ENCODE measurements around the genes RHOG, HBE1, UBQLN3, OR52B6 and OVCH2.

DNA sequence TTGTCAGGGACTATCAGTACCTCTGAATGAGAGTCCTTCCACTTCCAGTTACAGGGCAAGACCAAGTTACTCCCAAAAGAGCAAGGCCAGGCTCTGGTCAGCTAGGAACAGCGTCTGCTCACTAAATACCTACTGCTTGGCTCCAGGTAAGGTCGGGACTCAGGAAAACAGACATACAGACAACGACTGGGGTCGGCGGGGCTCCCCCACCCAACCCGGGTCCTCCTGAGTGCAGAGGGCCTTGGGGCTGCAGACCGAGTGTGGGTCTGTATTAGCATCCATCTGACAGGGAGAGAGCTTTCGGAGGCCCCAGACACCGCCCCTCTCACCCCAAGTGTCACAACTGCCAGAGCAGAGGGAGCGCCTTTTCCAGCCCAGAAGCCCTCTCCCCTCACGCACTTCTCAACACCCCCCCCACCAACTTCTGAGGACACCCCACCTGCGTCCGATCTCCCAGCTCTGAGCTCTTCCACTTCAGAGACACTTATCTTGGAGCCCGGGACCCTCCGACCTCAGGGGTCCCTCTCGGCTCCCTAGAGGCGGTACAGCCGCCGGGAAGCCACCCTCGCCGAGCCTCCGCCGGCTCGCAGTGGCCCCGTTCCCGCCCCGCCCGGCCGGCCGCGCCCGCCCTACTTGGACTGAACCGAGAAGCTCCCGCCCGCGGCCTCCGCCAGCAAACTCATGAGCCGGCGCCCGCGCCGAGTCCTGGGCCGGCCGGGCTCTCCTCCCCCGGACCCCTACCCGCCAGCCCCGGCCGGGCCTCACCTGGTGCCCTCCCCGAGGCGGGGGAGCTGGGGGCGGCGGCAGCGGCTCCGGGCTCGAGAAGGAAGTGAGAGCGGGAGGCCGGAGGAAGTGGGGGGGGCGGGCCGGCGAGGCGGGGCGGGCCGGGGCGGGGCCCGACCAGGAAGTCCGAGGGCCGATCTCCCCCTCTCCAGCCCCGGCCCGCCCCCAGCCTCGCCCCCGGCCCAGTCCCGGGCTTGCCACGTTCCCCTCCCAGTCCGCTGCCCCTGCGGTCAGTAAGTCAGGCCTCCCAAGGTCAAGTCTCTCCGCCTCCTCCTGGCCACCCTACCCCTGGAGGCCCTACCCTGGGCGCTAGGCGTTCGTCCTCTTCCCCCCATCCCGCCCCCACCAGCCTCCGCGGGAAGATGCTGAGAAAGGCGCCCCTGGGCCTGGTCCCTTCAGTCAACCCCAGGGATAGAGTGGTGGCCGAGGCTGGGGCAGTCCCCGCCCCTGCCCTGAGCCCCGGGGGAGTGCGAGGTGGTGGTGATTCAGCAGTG is at the start of gene RHOG:
Gene RHOG, minus strand, starts transcription at position 831 of the 1,277 bp plus-strand sequence.
- PRO-cap: bidirectional peak, plus-strand start at position 676 of the sequence, minus-strand start at position 591 of the sequence; bidirectional peak, plus-strand start at position 957 of the sequence, minus-strand start at position 831 of the sequence; bidirectional peak, plus-strand start at position 1,181 of the sequence, minus-strand start at position 1,174 of the sequence

DNA sequence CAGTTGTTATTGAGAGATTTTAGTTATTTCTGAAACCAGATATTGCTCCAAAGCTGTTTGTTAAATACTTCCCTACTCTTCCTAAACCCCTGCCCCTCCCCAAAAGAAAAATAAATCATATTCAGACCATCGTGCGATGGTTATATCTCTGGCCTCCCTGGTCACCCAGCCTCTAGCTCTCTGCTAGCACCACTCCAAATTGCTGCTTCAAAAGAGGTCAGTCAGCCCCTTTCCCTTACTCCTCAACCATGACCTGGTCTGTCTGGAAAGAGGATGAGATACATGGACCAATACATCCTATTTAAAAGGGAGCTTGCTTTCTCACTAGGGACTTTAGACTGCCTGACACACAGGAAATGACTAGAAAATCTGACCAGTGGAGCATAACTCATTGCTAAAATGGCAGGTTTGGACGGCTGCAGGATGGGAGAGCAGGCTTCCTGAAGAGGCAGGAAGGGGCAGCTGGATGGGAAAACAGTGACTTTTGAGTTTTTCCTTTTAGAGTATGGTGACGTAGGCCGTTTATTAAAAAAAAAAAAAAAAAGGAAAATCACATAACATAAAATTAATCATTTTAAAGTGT is 25.2 kb downstream of the STIM1 start:
- PRO-cap: no peak

GRCh38 chr11:4055334-4055673 is 39.3 kb upstream of the RRM1 start:
- PRO-cap: no peak

GRCh38 chr11:5066328-5066668 is 6.9 kb upstream of the OR52E2 start:
- PRO-cap: no peak

- PRO-cap: no peak
Measured at GRCh38 chr11:5269333-5270348, at the start of gene HBE1. Gene HBE1, minus strand, starts transcription at chr11:5269945.

DNA sequence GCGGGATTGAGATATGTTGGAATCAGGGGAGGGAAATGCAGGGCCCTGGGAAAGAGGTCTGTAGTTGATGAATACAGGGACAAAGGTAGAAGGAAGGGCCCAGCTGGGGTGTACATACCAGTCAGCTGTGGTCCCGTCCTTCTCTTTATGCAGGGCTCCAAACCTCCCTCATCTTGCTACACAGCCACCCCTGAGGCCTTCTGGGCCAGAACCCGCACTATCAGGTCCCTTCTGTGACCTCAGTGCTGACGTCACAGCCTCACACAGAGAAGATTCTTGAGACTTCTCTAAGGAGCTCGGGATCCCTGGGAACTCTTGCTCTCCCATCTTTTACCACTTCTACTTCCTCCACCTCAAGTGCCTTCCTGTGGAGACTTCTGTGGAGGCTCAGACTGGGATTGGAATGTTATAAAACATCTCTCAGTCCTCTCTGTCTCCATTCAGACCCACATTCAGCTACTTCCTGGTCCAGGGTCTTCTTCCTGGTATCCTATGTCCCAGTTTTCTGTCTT is at the start of gene UBQLN3:
Gene UBQLN3, minus strand, starts transcription at position 202 of the 512 bp plus-strand sequence.
- PRO-cap: no peak

- PRO-cap: no peak
Measured at GRCh38 chr11:5580539-5581164, at the start of gene OR52B6. Gene OR52B6, plus strand, starts transcription at chr11:5580877.

GRCh38 chr11:6394074-6394632 is 3.9 kb downstream of the SMPD1 start:
- PRO-cap: no peak

GRCh38 chr11:6404234-6404827 is 14.1 kb downstream of the SMPD1 start:
- PRO-cap: no peak

DNA sequence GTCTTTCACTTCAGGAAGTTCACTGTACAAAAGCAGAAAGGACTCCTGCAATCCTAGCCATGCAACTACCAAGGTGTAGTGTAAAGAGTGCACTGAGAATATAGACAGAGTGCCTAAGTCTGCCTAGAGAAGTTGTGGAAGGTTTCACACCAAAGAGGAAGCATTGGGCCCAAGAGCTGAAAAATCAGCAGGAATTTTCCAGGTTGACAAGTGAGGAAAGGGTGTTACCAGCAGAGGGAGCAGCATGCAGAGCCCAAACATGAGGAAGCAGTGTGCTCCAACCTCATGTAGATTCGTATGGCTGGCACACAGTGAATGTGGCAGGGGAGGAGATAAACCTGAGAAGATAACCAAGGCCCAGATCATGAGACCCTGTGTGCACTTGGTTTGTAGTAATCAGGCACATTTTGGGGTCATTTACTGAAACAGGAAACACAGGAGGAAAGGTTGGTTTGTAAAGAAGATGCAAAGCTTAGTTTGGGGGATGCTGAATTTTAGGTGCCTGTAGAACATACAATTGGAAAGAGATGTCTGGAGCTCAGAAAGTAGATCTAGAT is 1.8 kb downstream of the HPX start:
- PRO-cap: no peak

GRCh38 chr11:6617389-6617970 is 1.7 kb downstream of the TPP1 start:
- PRO-cap: no peak

DNA sequence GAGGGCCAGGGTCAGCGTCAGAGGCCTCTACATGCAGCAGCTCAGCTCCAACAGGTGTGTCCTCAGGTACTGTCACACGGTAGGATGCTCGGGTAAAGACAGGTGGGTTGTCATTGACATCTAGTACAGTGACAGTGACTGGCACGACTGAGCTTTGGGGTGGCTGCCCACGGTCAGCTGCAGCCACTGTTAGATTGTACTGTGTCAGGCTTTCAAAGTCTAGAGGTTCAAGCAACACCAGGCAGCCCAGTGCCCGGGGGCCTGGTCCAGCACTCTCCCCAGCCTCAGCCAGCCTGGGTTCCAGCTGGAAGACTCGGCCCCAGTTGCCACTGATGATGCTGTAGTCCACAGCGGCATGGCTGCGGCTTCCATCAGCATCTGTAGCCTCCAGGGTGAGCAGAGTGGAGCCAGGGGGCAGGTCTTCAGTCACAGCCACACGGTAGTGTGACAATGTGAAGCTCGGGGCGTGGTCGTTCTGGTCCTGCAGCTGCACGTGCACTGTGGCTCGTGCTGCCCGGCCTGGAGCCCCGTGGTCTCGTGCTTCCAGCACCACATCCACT is 4.6 kb upstream of the TPP1 start:
- PRO-cap: no peak

DNA sequence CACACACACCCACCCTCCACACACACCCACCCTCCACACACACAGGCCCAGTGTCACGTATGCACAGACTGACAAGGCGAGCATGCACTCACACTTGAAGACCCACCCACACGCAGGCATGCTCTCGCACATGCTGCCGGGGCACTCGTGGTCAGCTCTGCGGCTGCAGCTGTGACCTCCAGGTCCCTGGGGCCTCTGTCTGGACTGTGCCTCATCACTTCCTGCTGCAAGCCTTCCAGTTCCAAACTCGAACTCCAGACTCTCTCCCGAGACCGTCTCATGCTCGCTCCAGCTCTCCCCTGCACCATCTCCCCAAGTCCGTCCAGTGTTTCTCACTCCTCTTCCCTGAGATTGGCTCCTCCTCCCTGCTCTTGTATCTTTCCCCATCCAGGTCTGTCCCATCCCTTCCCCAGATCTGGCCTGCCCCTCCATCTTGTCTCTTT is 9.5 kb downstream of the DCHS1 start:
- PRO-cap: no peak

DNA sequence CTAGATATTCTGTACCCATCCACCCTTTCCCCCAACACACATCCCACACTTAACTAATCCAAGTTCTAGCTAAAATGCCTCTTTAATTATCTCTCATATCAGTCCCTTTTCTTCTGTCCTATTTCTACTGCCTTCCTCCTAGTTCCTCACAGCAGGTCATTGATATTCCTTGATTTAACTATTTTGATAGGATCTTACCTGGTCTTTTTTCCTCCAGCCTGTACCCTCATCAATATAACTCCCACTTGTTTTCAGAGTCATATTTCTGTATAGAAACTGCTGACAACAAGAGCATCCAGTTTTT is 1.2 kb downstream of the OR6A2 start:
- PRO-cap: no peak

GRCh38 chr11:7554032-7554529 is 40.3 kb downstream of the PPFIBP2 start:
- PRO-cap: no peak

GRCh38 chr11:7576953-7577212 is 63.1 kb downstream of the PPFIBP2 start:
- PRO-cap: bidirectional peak, plus-strand start at chr11:7577042, minus-strand start at chr11:7576873; bidirectional peak, plus-strand start at chr11:7577164, minus-strand start at chr11:7577140

DNA sequence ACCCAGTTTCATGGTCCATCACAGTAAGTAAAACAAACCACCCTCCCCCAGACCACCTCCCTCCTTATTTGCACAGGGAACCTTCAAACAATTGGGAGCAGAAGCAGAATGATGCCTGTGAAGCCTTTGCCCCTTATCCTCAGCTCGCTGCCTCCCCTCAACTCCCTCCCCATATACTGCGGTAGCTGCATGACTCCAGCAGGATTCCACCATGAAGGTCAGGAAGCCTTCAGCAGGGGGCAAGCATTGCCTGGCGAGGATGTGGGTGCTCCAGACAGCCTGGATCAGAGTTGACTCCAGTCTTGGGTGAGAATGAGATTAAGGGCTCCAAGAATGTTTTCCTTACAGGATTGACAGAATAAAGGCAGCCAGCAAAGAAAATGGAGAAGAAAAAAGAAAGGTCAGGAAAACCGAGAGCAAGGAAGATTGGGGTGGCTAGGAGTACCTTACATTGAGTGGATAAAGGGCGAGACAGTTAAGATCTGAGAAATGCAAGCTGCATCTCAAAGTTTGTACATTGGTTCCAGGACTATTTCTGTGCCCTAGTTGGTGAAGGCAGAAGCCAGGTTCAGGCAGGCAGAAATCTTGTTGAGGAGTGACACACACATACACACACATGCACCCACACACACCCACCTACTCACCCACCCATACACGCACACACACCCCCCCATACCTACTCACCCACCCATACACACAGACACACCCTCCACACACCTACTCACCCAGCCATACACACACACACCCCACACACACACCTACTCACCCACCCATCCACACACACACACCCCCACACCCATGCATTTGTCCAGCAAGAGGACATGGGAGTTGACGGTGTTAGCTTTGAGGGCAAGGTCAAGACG is 69.3 kb downstream of the CYB5R2 start:
- PRO-cap: no peak

DNA sequence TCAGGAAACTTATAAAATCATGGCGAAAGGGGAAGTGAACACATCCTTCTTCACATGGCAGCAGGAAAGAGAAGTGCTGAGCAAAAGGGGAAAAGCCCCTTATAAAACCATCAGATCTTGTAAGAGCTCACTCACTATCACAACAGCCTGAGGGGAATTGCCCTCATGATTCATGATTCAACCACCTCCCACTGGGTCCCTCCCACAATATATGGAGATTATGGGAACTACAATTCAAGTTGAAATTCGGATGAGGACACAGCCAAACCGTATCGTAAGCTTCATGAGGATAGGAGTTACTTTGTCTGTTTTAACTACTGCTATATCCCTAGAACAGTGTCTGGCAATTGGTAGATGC is 3.9 kb upstream of the CYB5R2 start:
- PRO-cap: no peak

DNA sequence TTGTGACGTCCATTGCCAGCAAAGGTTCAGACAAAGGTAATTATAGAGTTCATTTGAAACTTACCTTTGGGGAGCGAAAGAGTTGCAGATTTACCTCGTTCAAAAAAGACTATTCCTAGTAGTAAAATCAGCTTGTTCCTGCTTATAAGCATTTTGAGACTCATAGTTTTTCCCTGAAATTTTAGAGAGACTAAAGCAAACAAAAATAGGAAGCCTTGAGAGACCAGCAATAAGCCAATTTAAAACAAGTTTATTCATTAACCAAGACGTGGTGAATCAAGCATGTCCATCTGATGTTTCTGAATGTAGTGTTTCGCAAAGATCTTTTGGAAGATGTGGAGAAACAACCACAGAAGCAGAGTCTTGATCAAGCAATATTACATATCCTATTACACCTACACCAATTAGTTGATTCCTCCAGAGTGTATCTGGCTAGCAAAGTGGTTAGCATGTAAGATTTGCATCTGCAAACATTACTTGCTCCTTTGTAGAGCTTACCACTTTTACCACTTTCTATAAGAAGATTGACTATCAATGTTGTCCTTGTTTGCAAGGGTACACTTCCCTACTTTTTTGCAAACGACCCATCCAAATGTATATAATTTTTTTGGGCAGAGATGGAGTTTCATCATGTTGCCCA is at the start of gene OVCH2:
Gene OVCH2, minus strand, starts transcription at position 235 of the 640 bp plus-strand sequence.
- PRO-cap: no peak

DNA sequence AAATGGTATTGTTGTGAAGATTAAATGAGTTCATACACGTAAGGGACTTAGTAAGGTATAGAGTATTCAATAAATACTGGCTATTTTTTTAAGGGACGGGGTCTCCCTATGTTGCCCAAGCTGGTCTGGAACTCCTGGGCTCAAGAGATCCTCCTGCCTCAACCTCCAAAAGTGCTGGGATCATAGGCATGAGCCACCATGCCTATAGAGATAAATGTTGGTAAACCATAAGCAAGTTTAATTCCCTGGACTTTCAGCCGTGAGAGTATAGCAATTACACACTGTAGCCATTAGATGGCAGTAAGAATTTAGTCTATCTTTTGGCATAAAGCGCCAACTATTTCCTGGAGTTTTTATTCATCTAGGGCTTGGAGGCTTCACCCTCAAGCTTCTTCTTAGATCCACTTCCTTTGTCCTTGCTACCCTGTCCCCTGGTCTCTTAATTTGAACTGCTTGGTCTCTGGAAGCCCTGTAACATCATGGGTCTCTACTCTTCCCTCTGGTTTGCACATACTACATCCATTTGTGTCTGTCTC is 38.3 kb downstream of the OR10A6 start:
- PRO-cap: no peak